Mammary epithelial cell (primary cell): ENCODE measurements around the gene NREP.

DNA sequence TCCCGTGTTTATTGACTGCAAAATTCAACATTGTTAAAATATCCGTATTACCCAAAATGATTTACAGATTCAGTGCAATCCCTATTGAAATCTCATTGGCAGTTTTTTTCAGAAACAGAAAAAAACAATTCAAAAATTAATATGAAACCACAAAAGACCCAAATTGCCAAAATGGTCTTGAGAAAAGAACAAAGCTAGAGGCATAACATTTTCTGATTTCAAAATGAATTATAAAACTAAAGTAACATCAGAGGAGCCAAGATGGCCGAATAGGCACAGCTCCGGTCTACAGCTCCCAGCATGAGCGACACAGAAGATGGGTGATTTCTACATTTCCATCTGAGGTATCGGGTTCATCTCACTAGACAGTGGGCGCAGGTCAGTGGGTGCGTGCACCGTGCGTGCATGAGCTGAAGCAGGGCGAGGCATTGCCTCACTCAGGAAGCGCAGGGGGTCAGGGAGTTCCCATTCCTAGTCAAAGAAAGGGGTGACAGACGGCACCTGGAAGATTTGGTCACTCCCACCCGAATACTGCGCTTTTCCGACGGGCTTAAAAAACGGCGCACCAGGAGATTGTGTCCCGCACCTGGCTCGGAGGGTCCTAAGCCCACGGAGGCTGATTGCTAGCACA lies 85.9 kb upstream of the TSLP start:
- CAGE, long polyA plus RNA = no peak
- RRBS = no CpG with 5 or more reads among the region's 22 CpGs

DNA sequence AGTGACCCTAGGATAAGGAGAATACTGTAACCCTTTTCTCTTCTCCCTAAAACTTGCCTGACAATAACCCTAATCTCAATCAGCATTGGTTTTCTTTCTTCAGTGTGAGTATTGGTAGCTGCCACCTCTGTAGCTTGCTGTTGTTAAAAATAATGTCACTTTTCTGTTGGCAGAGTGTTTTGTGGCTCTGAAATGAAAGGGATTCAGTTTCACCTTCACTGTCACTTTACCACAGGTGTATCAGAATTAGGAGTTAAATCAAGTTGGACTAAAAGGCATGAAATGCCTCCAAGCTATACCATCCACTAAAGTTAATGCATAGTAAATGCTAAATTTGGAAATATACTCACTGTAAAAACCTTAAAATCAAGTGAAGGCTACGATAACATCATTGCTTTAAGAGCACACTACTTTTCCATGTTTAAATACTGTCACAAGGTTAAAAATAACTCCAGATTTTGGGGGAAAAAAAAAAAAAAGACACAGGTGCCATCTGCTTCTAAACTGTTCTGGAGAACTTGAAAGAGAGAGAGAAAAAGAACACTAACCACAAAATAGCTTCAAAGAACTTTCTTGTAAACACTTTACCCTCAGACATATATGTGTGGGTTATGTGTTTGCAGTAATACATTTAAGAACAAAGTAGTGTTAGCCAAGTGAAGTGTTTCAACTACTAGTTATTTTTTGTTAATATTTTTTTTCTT lies 6.1 kb downstream of the CAMK4 start:
- CAGE, long polyA plus RNA = no peak
- RRBS = no CpG with 5 or more reads among the region's 1 CpG

DNA sequence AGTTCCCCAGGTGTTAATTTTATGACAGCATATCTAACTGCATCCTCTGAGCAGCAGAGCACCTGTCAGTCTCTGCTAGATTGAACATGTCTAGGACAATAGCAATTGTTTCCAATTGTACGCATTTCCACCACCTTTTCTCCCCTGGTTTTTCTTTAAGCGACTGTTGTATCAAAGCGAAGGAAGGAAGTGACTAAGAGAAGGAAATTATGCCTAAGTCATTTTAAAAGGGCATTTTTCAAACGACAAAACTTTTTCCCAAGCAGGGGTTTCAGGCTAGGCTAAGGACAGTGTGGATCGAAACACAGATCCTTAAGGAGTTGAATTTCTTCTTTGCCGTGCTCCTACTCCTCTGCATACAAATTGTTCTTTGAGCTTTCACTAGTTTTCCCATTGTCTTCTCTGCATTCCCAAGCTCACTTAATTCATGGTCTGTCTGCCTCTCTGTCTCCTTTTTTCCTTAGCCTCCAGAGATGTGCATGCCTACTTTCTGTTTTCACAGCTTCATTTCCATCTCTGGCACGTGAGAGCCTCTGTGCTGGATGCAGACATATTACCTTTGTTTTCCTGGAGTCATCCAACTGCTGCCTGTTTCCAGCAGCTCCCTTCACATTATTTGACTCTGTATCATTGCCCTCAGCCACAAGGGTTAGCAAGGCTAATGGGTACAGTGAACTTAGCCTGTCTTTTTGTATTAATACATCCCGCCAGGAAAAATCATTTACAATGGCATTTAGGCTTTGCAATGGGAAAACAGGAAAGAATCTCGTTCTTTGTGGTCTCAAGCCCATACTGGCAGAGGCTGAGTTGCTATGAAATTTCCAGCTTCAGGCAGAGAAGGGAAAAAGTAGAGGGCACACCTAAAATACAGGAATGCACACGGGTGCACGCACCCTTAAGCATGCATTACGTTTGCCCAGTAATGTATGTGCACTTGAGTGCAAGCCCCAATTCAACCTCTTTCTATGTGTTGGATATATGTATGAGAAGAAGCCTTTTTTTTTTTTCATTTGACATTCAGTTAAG lies 39.6 kb upstream of the STARD4 start:
- CAGE, long polyA plus RNA = no peak
- RRBS = no CpG with 5 or more reads among the region's 12 CpGs

- CAGE, long polyA plus RNA = no peak
- RRBS = no CpG with 5 or more reads among the region's 8 CpGs
Observed at GRCh38 chr5:111680615-111681507, 76.1 kb downstream of the NREP start.

DNA sequence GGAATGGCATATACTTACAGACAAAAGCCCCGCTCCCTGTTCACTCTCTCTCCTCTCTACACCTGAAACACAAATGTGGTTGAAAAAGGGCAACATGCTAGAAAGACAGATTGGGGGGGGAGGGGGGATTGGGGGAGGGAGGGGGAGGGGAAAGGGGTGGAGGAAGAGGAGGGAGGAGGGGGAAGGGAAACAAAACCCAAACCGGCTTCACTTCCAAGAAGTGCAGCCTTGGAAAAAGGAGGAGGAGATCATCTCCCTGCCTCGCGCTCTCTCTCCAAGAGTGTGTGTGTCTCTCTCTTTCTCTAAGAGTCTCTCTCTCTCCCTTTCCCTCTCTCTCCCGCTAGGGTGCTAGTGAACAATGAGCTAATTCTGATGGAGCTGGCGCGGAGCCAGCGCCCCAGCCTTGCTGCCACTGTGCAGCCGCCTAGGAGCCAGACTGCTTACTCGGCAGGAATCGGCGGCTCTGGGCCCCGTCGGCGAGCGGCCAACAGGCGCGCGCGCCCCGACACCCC lies at the start of gene NREP:
Gene NREP, minus strand, starts transcription at position 77 of the 512 bp plus-strand sequence.
- CAGE, long polyA plus RNA = no peak
- RRBS = no CpG with 5 or more reads among the region's 21 CpGs

DNA sequence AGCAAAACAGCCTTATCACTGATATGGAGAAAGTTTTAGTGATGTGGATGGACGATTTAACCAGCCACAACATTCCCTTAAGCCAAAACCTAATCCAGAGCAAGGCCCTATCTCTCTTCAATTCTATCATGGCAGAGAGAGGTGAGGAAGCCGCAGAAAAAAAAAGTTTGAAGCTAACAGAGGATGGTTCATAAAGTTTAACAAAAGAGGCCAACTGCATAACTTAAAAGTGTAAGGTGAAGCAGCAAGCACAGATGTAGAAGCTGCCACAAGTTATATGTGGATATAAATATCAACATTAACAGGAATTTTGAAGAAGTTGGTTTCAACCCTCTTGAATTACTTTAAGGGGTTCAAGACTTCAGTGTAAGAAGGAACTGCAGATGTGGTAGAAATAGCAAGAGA lies 271.1 kb upstream of the NREP start:
- CAGE, long polyA plus RNA = no peak
- RRBS = no CpG with 5 or more reads among the region's 2 CpGs

DNA sequence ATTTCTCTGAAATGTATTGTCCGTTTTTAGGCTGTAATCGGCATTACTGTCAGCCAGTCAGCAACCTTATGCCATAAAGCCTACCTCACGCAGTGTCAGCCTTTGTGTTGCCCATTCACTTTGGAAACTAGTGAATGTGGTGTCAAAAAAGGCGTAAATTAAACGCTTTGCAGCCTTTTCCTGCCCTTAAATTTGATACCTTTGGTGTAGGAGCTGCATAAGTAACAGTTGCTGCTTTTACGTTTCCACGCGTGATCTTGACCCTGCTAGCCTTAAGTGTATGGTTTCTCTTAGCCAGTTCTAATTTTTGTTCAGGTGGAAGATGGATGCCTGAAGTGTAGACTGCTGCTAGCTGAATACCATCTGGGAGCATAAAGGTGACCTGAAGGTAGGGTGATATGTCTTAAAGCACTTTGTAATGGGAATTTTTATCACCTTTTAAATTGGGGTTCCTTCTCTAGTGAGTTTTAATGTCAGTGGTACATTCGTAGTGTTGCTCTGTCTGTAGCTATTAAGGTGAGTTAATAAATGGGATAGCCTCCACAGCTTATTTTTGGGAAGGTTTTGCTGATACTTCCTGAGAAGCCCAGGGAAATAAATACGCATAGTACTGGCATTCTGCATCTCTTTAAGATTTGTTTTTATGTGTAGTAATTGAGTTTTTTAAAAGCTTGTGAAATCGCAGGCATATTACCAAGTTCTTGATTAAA lies 257.5 kb downstream of the EPB41L4A start:
- CAGE, long polyA plus RNA = no peak
- RRBS = no CpG with 5 or more reads among the region's 11 CpGs

GRCh38 chr5:112205711-112206369 lies 213.2 kb downstream of the EPB41L4A start:
- CAGE, long polyA plus RNA = no peak
- RRBS = no CpG with 5 or more reads among the region's 5 CpGs

GRCh38 chr5:112219112-112219656 lies 199.9 kb downstream of the EPB41L4A start:
- CAGE, long polyA plus RNA = no peak
- RRBS = no CpG with 5 or more reads among the region's 6 CpGs

DNA sequence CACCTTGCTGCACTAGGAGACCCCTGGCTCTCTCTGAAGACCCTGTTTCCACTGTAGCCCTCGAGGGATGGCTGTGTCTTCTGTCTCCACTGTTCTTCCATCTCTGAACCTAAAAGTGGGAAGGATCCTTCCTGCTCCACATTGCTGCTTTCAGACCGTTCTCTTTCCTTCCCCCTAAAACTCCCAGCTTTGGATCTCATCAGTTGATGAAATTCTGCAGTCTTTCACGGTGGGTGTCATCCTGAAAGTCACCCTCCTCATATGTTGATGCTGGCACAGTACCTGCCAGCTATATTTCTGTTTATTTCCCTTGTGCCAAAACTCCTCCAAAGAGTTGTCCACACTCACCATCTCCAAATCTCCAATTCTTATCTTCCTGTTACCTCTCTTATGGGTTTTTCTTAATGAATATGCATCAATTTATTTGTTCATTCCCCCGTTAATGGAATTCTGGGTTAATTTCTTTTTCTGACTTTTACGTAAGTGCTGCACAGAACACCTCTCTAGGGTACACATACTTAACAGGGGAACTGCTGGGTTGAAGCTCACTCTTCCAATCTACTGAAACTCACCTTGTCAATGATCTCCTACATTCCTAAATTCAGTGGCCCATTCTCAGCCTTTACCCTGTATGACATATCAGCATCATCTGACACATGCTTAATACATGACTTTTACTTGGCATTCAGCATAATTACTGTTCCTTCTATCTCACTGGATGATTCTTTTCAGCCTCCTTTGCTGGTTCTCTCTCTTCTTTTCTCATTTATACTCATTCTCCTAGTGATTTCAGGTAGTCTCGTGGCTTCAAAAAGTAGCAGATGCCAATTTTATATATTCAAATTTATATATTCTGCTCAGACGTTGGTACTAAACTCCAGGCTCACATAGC lies 163.9 kb downstream of the EPB41L4A start:
- CAGE, long polyA plus RNA = no peak
- RRBS = no CpG with 5 or more reads among the region's 7 CpGs

DNA sequence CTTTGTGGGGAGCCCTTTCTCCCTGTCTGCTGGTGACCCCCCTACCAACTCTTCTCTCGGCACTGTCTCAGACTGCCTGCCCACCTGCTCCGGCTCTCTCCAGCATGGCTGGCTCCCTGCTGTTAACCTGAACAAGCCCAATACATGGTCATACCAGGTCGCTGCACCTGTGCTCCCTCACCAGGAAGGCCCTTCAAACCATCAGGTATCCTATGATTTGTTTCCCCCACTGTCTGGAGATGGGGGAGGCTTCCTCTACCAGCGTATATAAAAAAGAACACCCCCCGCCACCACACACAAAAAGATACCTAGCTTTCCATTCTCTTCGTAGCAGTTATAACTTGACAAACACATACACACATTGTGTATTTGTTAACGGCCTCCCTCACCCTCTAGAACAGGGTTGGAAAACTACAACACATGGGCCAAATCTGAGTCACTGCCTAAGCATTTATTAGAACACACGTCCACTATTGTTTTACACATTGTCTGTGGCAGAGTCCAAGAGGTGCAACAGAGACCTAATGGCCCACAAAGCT lies 80.7 kb downstream of the EPB41L4A start:
- CAGE, long polyA plus RNA = no peak
- RRBS = no CpG with 5 or more reads among the region's 8 CpGs

- CAGE, long polyA plus RNA = no peak
- RRBS = no CpG with 5 or more reads among the region's 15 CpGs
Observed at GRCh38 chr5:112417866-112418384, 1.2 kb downstream of the EPB41L4A start.

GRCh38 chr5:112479610-112479935 lies 60.5 kb upstream of the EPB41L4A start:
- CAGE, long polyA plus RNA = no peak

DNA sequence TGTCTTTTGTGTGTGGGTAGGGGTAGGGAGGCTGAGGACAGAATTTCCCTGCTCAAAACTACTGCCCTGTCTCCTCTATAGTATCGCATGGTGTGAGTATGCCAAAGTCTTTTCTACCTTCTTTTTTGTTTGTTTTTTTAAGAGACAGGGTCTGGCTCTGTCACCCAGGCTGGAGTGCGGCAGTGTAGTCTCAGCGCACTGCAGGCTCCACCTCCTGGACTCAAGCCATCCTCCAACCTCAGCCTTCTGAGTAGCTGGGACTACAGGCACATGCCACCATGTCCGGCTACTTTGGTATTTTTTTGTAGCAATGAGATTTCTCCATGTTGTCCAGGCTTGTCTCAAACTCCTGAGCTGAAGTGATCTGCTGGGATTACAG lies 2.4 kb downstream of the SRP19 start:
- CAGE, long polyA plus RNA = no peak
- RRBS = no CpG with 5 or more reads among the region's 4 CpGs

- CAGE, long polyA plus RNA = no peak
- RRBS = no CpG with 5 or more reads among the region's 4 CpGs
Observed at GRCh38 chr5:112920574-112920992, 1.4 kb downstream of the REEP5 start.

- CAGE, long polyA plus RNA = no peak
- RRBS = no CpG with 5 or more reads among the region's 11 CpGs
Observed at GRCh38 chr5:113047633-113048395, 71.2 kb downstream of the DCP2 start.

GRCh38 chr5:113204279-113205019 lies 227.9 kb downstream of the DCP2 start:
- CAGE, long polyA plus RNA = no peak
- RRBS = no CpG with 5 or more reads among the region's 8 CpGs

GRCh38 chr5:113234356-113234991 lies 200.3 kb downstream of the TSSK1B start:
- CAGE, long polyA plus RNA = no peak
- RRBS = no CpG with 5 or more reads among the region's 2 CpGs

DNA sequence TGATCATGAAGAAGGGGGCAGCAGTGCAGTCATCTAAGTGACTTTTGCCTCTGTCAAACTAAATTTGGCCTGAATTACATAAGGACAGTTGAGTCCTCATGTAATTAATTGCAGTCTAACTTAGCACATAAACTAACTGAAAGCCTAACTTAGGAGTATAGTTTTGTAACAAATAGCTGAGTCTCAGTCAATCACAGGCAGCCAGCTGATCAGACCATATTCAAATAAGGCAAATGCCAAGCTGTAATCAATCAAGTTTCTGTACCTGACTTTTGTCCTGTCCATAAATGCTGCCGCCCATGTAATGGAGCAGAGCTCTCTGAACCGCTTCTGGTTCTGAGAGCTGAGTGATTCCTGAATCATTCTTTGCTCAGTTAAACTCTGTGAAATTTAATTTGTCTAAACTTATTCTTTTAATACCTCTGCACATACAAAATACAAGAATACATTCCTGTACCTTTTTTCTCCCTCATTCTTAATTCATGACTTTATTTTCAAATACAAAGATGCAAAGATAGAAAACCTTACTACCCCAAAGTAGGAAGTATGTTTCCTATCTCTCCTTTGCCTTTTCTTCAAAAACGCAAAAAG lies 104.8 kb downstream of the TSSK1B start:
- CAGE, long polyA plus RNA = no peak
- RRBS = no CpG with 5 or more reads among the region's 3 CpGs

DNA sequence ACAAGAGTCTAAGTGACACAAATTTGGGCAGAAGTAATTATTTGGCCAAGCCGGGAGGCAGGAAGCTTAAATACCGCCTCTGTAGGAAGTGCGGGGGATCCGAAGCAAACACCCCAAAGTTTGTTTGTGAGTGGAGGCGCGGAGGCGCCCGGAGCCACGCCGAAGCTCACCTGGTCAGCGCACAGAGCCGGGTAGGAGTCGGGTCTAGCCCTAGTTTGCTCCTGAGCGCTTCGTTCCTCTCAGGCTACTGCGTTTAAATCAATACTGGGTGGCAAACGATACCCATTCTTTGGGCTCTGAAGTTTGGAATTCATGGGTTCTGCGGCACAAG lies 865 bp downstream of the MCC start:
- CAGE, long polyA plus RNA = no peak
- RRBS = 1% methylated on average over 10 of the region's 18 CpGs